Daoy (cell line): Measurements from ENCODE around the gene ADCY9.

DNA sequence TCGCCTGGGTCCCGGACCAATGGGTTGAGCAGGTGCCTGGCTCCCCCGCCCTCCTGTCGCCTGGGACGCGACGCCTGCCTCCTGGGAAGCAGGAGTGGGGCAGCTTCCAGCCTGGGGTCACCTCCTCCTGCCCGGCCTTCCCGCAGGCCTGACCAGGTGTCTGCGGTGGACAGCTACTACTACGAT lies 1.9 kb downstream of the DNASE1 start:
- RAMPAGE, long total RNA, result no peak

GRCh38 chr16:3727275-3727809 lies 10.0 kb upstream of the TRAP1 start:
- RAMPAGE, long total RNA, result no peak

GRCh38 chr16:3738179-3738988 lies 21.1 kb upstream of the TRAP1 start:
- RAMPAGE, long total RNA, result no peak

DNA sequence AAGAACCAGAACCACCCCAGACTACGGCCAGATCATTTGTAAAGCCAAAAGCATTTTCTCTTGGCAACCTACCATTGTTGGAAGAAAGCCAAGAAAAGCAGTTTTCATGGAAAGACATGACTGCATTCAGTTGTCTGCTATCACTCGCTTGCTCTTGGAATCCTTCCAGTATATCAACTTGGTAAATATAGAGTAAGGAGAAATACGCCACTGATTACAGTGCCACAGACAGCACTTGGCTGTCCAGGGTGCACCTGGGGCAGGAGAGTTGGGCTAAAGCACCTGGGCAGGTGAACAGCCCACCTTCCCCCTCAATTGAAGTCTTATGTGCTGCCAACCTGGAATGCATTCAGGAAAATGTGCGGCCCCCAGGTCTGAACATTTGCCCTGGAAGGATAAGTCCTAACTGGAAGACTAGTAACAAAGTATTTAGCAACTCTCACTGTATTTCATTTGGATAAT lies 60.4 kb downstream of the CREBBP start:
- RAMPAGE, long total RNA, result no peak

GRCh38 chr16:3879098-3879690 lies 1.3 kb downstream of the CREBBP start:
- RAMPAGE, long total RNA, result no peak

GRCh38 chr16:3891347-3891600 lies 10.8 kb upstream of the CREBBP start:
- RAMPAGE, long total RNA, result no peak

GRCh38 chr16:3916122-3916475 lies 35.6 kb upstream of the CREBBP start:
- RAMPAGE, long total RNA, result no peak

GRCh38 chr16:3922174-3922795 lies 41.8 kb upstream of the CREBBP start:
- RAMPAGE, long total RNA, result no peak

GRCh38 chr16:4018432-4018797 lies 97.8 kb downstream of the ADCY9 start:
- RAMPAGE, long total RNA, result no peak

GRCh38 chr16:4059895-4060339 lies 56.3 kb downstream of the ADCY9 start:
- RAMPAGE, long total RNA, result no peak

- RAMPAGE, long total RNA, result no peak
These were observed 39.0 kb downstream of the ADCY9 start for GRCh38 chr16:4077106-4077691.

GRCh38 chr16:4093422-4093803 lies 22.8 kb downstream of the ADCY9 start:
- RAMPAGE, long total RNA, result no peak

- RAMPAGE, long total RNA, result no peak
These were observed at the start of gene ADCY9 for GRCh38 chr16:4116052-4116770. ADCY9 (minus strand) TSS chr16:4116442.

DNA sequence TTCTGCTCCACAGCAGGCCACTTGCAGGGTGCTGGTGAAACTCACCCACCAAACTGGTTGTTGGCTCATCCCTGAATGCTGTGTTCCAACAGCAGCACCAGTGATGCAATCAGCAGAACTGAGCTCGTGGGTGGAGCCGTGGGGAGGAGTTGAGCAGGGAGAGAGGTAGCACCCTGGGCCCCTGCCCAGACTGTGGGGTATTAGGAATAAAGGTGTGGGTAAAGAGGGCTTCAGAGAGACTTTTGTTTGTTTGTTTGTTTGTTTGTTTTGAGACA lies 62.8 kb downstream of the SRL start:
- RAMPAGE, long total RNA, result no peak

DNA sequence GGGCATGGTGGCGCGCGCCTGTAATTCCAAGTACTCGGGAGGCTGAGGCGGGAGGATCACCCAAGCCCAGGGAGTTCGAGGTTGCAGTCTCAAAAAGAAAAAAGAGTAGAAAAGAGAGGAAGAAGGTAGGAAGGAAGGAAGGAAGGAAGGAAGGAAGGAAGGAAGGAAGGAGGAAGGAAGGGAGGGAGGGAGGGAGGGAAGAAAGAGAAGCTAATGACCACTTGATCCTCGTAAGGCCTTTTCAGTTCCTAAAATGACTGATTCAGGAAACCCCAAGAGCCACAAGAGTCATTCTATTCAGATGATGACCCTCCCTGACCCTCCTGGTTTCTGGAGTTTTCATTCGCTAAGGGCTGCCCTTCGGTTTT lies 59.0 kb downstream of the SRL start:
- RAMPAGE, long total RNA, result no peak

DNA sequence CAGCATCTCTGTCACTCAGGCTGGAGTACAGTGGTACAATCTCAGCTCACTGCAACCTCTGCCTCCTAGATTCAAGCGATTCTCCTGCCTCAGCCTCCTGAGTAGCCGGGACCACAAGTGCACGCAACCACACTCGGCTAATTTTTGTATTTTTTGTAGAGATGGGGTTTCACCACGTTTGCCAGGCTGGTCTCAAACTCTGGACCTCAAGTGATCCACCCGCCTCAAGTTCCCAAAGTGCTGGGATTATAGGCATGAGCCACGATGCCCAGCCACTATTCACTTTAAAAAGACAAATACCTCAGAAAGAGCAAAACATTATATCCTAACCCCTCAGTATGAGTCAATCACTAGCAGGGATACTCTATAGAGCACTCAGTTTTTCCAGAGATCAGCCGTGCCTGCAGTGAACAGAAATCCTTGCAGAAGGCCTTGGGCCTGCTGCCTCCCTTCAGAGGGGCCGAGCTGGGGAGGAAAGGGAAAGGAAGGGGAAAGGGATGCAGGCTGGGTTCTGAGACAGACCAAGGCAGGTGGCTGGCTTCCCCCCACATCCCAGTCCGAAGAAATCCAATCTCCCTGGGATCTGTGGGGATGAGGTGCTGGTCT lies 25.5 kb downstream of the SRL start:
- RAMPAGE, long total RNA, result no peak

GRCh38 chr16:4231378-4231912 lies 10.4 kb downstream of the SRL start:
- RAMPAGE, long total RNA, result no peak

- RAMPAGE, long total RNA, result no peak
These were observed 13.9 kb downstream of the PAM16 start for GRCh38 chr16:4336902-4337911.

DNA sequence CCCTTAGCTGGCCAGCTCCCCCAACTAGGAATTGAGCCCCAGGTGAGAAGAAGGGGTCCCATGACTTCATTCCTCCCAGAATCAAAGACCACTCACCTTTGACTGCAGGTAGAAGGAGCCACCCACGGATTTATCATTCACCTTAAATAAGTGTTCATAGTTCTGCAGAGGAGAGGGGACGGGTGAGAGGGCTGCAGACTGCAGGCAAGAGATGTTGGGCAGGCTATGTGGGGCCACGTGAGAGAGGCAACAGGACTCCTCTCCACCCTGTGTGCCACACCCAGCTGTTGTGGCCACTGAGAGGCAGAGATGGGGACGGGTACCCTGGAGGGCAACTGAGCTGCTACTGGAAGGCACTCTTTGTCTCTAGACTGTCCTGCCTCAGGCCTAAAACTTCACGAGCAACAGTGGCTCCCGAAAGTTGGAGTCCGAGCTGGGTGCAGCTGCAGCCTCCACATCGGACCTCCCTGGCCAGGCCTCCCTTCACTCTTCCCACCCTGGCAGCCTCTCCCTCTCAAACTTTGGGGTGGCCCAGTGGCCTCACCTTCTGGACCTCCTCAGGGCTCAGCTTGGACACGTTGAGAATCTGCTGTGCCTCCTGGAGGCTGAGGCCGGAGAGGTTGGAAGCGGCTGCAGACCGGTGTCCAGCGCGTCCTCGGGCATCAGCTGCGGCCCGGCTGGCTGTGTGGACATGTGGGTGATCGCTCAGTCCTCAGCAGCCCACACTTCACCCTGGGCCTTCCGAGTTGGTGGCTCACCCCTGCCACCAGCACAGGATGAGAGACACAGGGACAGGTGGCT lies 10.1 kb downstream of the PAM16 start:
- RAMPAGE, long total RNA, result no peak

GRCh38 chr16:4343081-4344136 lies 7.7 kb downstream of the PAM16 start:
- RAMPAGE, long total RNA, result no peak